ENCODE data around the genes SERPINB3 and SERPINB8.

GRCh38 chr18:63003062-63003400 is 287.7 kb downstream of the PHLPP1 start:
- RRBS = no CpG with 5 or more reads among the region's 3 CpGs

DNA sequence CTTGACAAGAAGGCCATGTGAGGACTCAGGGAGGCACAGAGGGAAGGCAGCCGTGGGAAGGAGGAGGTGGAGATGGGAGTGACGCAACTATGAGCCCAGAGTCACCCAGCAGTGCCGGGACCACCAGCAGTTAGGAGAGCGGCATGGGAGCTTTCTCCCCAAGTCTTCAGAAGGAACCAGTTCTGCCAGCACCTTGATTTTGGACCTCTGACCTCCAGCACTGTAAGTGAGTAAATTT is 257.2 kb downstream of the BCL2 start:
- RRBS = no CpG with 5 or more reads among the region's 4 CpGs

- RRBS = no CpG with 5 or more reads among the region's 3 CpGs
Measured at GRCh38 chr18:63099780-63100084, 219.8 kb downstream of the BCL2 start.

DNA sequence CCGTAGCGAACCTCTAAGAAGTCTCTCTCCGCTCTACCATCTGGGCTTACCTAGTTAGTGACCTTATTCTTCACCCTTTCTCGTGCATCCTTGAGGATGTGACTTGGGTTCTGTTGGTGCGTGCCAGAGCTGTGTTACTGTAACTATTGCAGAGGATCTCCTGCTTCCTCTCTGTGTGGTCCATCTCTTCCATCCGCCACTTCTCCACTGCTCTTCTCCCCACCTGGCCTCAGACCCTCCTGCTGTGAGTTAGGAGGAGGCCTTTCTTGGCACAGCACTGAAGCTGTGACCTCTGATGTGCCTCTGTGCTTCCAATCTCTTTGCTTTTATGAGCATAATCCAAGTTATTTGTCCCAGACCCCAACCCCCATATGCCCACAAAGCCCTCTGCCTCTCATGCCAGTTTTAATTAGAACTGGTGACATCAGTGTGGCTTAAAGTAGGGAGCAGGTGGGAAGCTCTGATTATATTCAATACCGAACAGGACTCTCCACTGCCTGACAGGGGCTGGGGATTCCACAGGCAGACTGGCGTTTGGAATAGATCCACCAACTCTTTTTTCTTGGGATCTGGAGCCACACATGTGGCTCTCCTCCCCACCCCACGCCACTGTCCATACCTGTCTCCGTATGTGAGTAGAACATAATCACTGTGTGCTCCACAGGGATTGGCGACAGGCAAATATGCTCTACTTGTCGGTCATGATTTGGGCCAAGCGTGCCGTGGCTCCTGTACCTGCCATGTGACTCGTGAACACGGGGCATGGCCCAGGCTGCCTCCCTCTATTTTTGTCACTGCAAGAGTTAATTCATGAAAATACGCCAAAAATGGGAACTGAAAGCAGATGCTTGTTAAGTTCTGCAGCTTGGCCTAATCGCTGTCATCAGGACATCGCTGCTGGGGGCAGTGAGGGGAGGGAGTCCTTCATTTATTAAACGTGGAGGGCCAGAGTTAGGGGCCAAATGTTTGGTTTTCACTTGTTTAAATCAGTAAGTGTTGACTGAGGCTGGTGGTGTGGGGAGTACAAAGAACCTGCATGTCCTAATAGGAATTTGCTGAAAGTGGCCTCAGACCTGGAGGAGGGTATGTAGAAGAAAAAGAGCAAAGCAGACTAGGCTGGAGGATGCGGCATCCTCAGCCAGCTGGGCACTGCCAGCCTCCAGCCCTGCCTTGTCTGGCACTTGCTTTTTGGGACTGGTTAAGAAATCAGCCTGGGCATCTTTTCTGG is 178.0 kb downstream of the BCL2 start:
- RRBS = no CpG with 5 or more reads among the region's 21 CpGs

DNA sequence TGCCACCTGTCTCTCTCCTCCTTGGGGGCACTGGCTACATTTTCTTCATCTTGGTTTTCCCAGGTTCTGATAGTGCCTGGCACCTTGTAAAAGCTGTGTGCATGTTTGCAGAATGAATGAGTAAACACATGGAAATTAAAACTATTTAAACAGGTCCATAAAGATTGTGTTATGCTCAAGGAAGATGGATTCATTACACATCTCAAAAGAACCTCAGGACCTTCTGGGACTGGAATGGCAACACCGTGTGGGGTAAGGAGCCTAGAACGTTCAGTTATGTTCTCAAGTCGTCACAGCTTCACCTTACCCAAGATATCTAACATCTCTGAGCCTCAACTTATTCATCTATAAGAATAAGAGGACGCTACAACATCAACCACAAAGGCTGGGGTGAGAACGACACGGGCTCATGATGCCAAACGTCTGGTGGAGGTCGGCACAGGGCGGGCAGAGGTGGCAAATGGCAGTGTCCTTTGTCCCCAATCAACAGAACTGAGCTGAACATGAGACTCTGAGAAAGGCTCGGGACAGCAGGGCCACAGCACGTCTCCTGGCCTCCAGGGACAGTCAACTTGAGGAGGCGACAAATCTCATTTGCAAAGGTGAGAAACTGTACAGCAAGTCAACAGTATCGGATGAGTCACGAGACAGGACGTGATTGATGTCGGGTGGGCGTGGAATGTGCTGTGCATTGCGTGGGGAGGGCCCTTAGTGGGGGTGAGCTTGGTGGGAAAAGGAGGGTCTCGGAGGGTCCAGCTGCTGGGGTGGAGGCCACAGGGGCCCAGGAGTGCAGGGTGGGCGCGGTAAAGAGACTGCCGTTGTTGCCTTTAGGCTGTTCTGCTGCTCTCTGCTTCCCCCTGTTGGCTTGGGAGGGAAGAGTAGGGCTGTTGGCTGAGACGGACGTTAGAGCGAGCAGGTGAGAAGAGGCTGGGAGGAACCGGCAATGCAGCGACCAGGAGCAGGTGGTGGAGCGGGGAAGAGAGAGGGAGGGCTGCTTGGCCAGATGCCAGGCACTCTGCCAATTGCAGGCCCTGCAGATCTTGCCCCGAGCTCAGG is 164.5 kb downstream of the BCL2 start:
- RRBS = no CpG with 5 or more reads among the region's 29 CpGs

DNA sequence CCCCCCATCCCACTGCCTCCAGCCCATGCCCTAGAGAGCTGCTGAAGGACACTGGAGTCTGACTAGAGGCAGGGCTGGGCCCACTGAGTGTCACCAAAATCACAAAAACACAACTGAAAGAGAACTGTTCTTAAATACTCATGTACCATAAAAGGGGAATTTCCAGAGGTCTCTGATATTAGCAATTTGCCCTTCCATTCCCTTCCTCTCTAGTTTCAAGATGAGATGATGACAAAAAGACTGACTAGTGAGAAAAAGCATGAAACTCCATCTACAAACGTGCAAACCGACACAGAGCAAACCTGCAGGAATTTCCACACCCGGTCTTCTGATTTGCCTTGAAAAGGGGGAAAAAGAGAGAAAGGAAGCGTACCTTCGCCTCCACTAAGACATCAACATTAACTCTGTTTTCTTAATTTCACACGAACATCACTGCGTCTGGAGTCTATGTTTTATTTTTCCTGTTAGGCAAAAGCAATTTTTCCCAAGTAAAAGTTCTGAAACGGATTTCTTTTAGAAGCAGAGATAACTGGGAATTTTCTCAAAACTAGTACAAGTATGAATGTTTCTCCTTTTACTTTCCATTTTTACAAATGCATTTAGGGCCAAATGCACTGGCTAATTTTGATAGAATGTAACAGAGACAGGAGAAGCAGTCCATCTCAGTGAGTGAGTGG is 160.5 kb downstream of the BCL2 start:
- RRBS = no CpG with 5 or more reads among the region's 8 CpGs

GRCh38 chr18:63181028-63181573 is 138.5 kb downstream of the BCL2 start:
- RRBS = no CpG with 5 or more reads among the region's 10 CpGs

GRCh38 chr18:63205159-63206146 is 114.1 kb downstream of the BCL2 start:
- RRBS = 88% methylated on average over 3 of the region's 12 CpGs

- RRBS = no CpG with 5 or more reads among the region's 20 CpGs
Measured at GRCh38 chr18:63236923-63237590, 82.5 kb downstream of the BCL2 start.

DNA sequence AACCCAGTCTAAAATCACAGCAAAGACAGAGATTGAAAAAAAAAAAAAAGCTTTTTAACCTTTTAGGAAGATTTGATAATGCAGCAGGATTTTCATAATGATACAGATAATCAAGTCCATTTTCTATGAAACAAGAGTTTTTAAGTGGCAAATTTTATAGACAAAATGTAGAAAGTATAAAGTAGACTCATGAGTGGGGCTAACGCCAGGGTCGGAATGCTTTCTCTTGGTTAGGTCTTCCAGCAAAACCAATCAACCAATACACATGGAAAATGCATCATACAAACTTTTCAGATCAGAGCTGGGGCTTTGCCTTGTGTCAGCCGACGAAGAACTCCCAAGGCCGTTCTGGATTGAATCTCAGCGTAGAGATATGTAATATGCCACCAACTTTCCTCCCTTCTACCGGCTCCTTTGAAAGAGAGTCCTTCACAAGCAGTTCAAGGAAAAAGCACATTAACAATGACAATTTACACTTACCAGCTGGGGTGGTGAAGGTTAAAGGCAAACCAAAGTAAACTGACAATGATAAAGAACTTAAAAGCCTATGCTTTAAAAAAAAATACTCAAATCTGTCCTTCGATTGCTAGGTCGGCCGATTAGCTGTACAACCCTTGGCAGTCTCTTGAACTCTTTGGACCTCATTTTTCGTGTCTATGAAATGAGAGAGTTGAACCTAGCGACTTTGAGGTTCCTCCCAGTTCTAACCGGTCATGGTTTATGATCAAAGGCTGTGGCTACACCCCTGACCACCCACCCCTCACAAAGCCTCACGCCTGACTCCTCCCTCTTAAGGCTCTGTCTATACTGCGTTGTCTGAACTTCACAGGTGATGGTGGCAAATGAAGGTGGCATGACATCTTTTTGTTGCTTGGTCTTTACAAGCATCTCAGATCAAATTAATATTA is 46.3 kb downstream of the BCL2 start:
- RRBS = no CpG with 5 or more reads among the region's 15 CpGs

DNA sequence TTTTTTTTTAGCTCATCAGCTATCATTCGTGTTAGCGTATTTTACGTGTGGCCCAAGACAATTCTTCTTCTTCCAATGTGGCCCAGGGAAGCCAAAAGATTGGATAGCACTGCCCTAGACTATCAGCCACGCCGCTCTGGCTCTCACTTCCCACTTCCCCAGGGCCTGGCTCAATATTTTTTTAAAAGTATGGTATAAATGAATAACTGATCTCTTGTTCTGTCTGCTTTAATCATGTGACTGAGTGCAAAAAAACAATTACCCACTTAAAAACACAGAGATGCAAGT is 12.8 kb downstream of the BCL2 start:
- RRBS = no CpG with 5 or more reads among the region's 5 CpGs

DNA sequence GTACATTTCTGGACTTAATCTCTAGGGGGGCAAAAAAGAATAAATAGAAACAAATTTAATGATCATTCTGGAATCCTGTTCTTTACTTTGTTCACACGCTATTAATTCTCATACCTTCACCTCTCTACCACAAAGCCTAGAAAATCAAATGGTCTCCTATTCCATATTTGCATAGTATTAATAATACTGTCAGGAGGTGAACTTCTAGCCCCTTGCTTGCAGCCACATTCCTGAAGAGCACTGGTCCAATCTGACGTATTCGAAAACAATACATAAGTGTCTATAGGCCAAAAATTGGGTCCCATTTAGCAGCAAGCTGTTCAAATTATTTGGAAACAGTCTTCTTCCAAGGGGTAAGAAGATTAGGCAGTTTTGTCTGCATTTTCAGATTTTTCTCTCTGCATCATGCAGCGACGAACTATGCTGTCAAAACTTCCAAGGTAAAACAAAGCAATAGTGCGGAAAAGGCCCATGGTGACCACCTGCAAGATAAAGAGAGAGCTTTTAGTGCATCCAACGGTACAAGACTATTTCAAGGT is 11.9 kb upstream of the BCL2 start:
- RRBS = no CpG with 5 or more reads among the region's 7 CpGs

GRCh38 chr18:63444530-63445145 is 22.4 kb upstream of the VPS4B start:
- RRBS = no CpG with 5 or more reads among the region's 7 CpGs

GRCh38 chr18:63588543-63589482 is 1.7 kb downstream of the SERPINB13 start:
- RRBS = 59% methylated on average over 1 of the region's 17 CpGs

GRCh38 chr18:63661731-63662055 is at the start of gene SERPINB3:
TSS of gene SERPINB3 (minus strand) at chr18:63661893.
- RRBS = no CpG with 5 or more reads among the region's 2 CpGs

DNA sequence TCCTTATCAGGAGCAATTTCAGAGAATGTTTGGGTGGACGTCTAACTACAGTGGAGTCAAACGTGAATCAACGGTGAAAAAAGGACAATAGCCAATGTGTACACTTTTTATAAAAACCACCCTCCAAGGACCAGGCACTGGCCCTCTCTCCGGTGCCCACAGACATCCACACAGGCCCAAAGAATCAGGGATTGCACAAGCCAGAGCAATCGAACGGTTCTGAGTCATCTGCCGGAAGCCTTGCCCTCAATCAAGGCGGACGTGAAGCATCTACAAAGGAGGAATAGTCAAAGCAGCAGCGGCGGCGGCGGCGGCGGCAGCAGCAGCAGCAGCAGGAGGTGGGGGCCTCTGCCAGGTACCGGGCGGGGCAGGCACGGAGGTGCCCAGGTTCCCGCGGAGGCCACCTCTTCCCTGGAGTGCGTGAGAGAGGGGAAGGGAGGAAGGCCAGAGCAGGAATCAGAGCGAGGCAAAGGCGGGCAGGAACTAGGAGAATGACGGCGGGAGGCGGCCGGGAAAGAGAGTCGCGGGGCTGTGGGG is at the start of gene SERPINB8:
TSS of gene SERPINB8 (plus strand) at position 249 of the 537 bp plus-strand sequence.
- RRBS = 2% methylated on average over 10 of the region's 29 CpGs

- RRBS = no CpG with 5 or more reads among the region's 5 CpGs
Measured at GRCh38 chr18:66682681-66683414, 79.0 kb upstream of the CDH19 start.

- RRBS = no CpG with 5 or more reads among the region's 6 CpGs
Measured at GRCh38 chr18:67145831-67146436, 370.6 kb downstream of the DSEL start.